H1 (cell line): ENCODE measurements around the gene FKBP4.

- RRBS, result no CpG with 5 or more reads among the region's 28 CpGs
CAGE:
- cytosol, long polyA plus RNA, result no peak
- long polyA plus RNA, result no peak
- nucleus, long polyA plus RNA, result no peak
Observed at GRCh38 chr12:1932059-1933061, 13.9 kb upstream of the CACNA2D4 start.

GRCh38 chr12:1936228-1937513, 18.2 kb upstream of the CACNA2D4 start:
- RRBS, result no CpG with 5 or more reads among the region's 31 CpGs
CAGE:
- cytosol, long polyA plus RNA, result no peak
- long polyA plus RNA, result no peak
- nucleus, long polyA plus RNA, result no peak

GRCh38 chr12:1970194-1970895, 33.9 kb downstream of the DCP1B start:
- RRBS, result no CpG with 5 or more reads among the region's 6 CpGs
CAGE:
- cytosol, long polyA plus RNA, result no peak
- long polyA plus RNA, result no peak
- nucleus, long polyA plus RNA, result no peak

DNA sequence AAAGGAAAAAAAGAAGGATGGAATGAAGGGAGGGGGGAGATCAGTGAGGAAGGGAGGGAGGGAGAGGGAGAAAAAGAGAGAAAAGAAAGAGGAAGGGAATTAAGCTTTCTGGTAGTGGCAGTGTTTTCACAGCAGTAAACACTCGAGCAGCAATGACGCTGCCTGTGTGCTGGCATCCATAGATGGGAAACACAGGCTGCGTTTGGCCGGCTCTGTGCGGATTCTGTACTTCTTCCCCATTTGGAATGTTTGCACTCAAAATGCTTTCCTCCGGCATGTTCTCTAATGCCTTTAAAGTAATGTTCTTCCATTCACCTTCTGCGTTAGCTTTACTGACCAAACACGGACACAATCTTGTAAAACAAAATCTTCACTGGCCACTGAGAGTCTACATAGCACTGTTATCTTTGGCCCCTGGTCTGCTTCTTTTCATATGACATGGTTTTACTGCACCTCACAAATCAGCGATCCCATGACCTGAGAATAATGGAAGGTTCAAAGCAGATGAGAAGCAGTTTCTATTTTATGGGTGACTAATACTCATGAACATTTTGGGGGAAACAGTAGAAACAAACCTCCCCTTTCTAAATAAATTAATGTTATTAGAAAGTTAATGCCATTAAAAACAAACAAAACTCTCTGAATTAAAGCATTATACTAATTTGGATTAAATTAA, 31.3 kb downstream of the DCP1B start:
- RRBS, result no CpG with 5 or more reads among the region's 9 CpGs
CAGE:
- cytosol, long polyA plus RNA, result no peak
- long polyA plus RNA, result no peak
- nucleus, long polyA plus RNA, result no peak

DNA sequence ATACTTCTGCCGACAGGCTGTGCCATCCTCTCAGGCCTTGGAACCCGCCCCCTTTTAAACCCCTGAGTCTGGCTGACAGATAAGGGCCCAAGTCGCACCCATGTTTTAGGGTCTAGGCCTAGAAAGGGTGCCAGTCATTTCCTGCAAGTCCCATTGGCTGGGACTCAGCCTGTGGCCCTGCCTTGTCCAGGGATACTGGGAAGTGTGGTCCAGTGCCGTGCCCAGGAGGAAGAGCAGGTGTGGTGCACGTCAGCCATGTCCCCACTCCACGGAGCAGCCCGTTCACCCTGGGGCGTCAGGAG, 138.0 kb downstream of the CACNA1C start:
- RRBS, result no CpG with 5 or more reads among the region's 8 CpGs
CAGE:
- cytosol, long polyA plus RNA, result no peak
- long polyA plus RNA, result no peak
- nucleus, long polyA plus RNA, result no peak

- RRBS, result no CpG with 5 or more reads among the region's 4 CpGs
CAGE:
- cytosol, long polyA plus RNA, result no peak
- long polyA plus RNA, result no peak
- nucleus, long polyA plus RNA, result no peak
Observed at GRCh38 chr12:2195129-2195661, 142.4 kb downstream of the CACNA1C start.

- RRBS, result no CpG with 5 or more reads among the region's 13 CpGs
CAGE:
- cytosol, long polyA plus RNA, result no peak
- long polyA plus RNA, result no peak
- nucleus, long polyA plus RNA, result no peak
Observed at GRCh38 chr12:2248014-2248743, 195.4 kb downstream of the CACNA1C start.

GRCh38 chr12:2691610-2692125, 103.1 kb upstream of the FKBP4 start:
- RRBS, result 2% methylated on average over 19 of the region's 35 CpGs
CAGE:
- cytosol, long polyA plus RNA, result no peak
- long polyA plus RNA, result no peak
- nucleus, long polyA plus RNA, result no peak

GRCh38 chr12:2794402-2795607, at the start of gene FKBP4:
TSS of gene FKBP4 (plus strand) at chr12:2794970.
- RRBS, result 1% methylated on average over 44 of the region's 149 CpGs
CAGE:
- cytosol, long polyA plus RNA, result start-site peak on the plus strand at chr12:2794992-2795203, 2,260 reads
- long polyA plus RNA, result start-site peak on the plus strand at chr12:2794989-2795203, 1,639 and 2,193 reads in 2 replicates
- nucleus, long polyA plus RNA, result start-site peak on the plus strand at chr12:2794992-2795232, 1,137 reads

GRCh38 chr12:2800843-2801648, 6.3 kb downstream of the FKBP4 start:
- RRBS, result no CpG with 5 or more reads among the region's 16 CpGs
CAGE:
- cytosol, long polyA plus RNA, result no peak
- long polyA plus RNA, result no peak
- nucleus, long polyA plus RNA, result no peak

GRCh38 chr12:2982309-2982794, 23.2 kb downstream of the TEAD4 start:
- RRBS, result no CpG with 5 or more reads among the region's 13 CpGs
CAGE:
- cytosol, long polyA plus RNA, result no peak
- long polyA plus RNA, result no peak
- nucleus, long polyA plus RNA, result no peak

GRCh38 chr12:3102870-3103533, 25.8 kb downstream of the TSPAN9 start:
- RRBS, result no CpG with 5 or more reads among the region's 10 CpGs
CAGE:
- cytosol, long polyA plus RNA, result no peak
- long polyA plus RNA, result no peak
- nucleus, long polyA plus RNA, result no peak

- RRBS, result no CpG with 5 or more reads among the region's 25 CpGs
CAGE:
- cytosol, long polyA plus RNA, result no peak
- long polyA plus RNA, result no peak
- nucleus, long polyA plus RNA, result no peak
Observed at GRCh38 chr12:3106601-3107898, 29.9 kb downstream of the TSPAN9 start.

- RRBS, result no CpG with 5 or more reads among the region's 12 CpGs
CAGE:
- cytosol, long polyA plus RNA, result no peak
- long polyA plus RNA, result no peak
- nucleus, long polyA plus RNA, result no peak
Observed at GRCh38 chr12:3132714-3133102, 55.5 kb downstream of the TSPAN9 start.

- RRBS, result no CpG with 5 or more reads among the region's 12 CpGs
CAGE:
- cytosol, long polyA plus RNA, result no peak
- long polyA plus RNA, result no peak
- nucleus, long polyA plus RNA, result no peak
Observed at GRCh38 chr12:3158723-3159444, 81.7 kb downstream of the TSPAN9 start.

GRCh38 chr12:3199883-3200980, 123.1 kb downstream of the TSPAN9 start:
- RRBS, result 1% methylated on average over 67 of the region's 108 CpGs
CAGE:
- cytosol, long polyA plus RNA, result no peak
- long polyA plus RNA, result no peak
- nucleus, long polyA plus RNA, result no peak

- RRBS, result no CpG with 5 or more reads among the region's 12 CpGs
CAGE:
- cytosol, long polyA plus RNA, result no peak
- long polyA plus RNA, result no peak
- nucleus, long polyA plus RNA, result no peak
Observed at GRCh38 chr12:3204133-3204928, 127.2 kb downstream of the TSPAN9 start.

DNA sequence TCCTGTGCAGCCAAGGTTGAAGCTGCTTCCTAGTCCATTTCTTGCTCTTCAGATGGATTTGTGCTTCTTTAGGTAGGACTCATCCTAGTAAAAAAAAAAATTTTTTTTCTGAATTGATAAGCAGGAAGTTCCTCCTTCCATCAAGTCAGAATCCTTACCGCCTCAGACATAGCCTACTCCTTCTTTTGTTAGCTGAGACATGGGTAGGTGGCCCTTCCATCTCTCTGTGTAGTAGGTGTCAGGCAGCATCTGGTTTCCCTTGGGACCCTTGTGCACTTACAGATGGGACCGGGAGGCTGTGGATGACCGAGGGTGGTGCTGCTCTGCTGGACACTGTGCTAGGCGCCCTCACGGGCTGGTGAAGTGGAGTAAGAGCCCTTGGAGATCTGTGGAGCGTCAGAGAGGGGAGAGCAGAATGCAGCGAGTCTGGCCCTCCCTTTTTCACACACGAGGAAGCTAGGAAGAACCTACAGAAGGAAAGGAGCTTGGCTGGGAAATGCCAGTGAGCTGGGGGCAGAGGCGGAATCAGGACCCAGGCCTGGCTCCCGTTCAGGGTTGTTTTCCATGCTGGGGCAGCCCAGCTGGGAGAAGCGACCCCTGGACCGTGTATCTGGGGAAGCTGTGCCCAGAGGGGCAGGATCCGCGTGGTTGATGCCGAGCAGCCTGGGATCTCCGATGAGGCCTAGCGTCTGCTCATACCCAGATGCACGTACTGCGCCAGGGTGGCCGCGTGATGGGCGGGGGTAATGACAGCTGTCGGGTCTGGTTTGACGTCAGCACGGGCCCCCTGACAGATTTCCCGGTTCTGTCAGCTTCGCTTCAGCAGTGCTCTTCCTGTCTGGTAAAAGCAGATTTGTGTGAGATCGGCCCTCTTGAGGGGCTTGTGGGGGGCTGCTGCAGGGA, 147.1 kb downstream of the TSPAN9 start:
- RRBS, result no CpG with 5 or more reads among the region's 28 CpGs
CAGE:
- cytosol, long polyA plus RNA, result no peak
- long polyA plus RNA, result no peak
- nucleus, long polyA plus RNA, result no peak

- RRBS, result 91% methylated on average over 3 of the region's 9 CpGs
CAGE:
- cytosol, long polyA plus RNA, result no peak
- long polyA plus RNA, result no peak
- nucleus, long polyA plus RNA, result no peak
Observed at GRCh38 chr12:3250425-3251056, 173.4 kb downstream of the TSPAN9 start.

GRCh38 chr12:3253688-3254591, 176.8 kb downstream of the TSPAN9 start:
- RRBS, result no CpG with 5 or more reads among the region's 13 CpGs
CAGE:
- cytosol, long polyA plus RNA, result no peak
- long polyA plus RNA, result no peak
- nucleus, long polyA plus RNA, result no peak